Ureter (tissue), 1 donor: ENCODE data around the genes SLC4A10, FIGN, SPC25 and G6PC2.

DNA sequence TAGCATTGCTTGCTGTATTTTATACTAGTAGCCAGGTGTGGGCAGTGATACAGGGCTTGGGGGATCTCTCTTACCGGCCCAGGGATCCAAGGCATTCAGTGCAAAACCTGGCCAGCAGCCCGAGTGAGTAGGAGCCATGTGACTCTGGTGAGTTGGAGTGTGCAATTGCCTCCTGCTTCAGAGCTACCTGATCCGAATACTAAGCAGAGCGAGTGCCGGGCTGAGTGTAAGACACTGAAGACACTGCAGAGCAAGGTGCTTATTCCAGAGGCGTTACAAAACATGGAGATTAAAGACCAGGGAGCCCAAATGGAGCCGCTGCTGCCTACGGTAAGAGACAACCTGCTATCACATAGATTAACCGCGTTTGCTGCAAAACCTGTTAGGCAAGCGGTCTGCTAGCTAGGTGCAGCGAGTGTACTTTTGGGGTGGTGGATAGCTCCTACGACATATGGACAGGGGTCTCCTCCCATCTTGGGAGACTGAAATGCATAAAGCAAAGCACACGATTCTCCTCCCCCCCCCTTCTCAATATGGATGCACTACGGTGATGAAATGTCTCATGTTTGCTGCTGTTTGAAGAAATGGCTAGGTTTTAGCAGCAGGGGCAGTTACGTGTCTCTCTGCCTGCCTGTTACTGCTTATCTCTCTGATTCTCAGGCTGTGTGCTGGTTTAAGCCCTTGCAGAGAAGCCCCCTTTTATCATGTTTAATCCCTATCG lies at the start of gene SLC4A10:
Gene SLC4A10 (plus strand): TSS at position 180 of the 721 bp plus-strand sequence.
- PRO-cap: no peak

DNA sequence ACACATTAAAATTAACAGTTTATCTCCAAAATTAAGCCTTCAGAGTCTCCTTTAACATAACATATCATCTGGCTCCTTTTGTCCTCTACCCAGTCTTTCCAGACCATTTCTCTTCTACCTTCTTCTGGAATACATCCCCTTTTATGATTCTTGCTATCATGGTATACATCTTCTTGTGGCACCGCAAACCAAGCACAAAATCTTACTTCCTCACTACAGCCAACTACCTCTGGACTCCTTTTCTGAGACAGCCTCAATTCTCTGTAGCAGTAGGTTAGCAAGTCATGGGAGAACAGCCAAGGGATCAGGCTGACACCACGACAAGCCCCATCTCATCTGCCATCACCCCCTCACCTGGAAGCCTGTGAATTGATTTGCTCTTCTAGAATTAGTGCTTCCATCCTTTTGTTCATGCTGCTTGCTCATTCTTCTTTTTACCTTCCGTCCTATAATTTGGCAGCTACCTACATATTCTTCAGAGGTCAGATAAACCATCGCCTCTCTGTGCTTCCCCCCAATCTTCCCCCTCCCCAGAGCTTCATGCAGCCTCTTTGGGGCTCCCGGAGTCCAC lies 55.5 kb downstream of the FIGN start:
- PRO-cap: no peak

- PRO-cap: no peak
Observed at GRCh38 chr2:163690390-163691266, 45.2 kb downstream of the FIGN start.

DNA sequence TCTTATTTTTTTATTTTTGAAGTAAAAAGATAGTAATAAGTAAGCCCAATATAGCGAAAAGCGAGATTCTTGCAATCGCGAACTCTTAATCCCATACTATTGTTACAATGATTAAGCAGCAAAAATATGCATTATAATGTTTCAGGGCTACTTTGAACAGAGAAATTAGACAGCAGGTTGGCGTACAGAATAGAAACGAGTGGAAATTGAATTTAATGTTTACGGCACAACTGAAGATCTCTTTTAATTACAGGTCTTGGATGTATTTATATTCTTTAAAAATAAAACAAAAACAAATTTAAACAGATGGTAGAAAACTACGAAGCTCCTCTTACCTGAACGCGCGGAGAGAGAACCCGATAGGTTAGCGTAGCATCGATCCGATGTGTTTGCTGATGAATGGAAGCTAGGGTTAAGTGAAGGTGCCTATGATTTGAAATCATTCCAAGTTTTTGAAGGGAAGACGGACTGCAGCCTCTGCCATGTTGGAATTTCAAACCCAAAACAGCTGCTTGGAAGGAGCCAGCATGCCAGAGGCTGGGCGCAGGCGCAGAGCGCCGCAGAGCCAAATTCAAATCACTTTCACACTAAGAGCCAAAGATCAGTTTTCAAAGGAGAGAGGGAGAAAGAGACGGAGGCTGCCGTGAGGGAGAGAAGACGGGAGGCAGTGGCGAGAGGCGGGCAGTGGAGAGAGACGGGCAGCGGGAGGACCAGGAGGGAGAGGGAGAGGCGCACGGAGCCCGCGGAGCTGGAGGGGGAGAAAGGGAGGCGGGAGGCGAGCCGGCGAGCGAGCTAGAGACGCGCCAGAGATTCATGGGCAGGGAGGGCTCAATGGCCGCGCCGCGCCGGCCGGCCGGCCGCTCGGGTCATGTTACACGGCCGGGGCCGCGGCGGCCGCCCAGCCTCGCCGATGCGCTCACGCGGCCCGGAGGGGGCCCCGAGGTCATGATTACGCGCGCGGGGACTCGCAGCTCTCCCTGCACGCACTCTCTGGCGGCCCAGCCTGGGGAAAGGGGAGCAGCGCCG lies at the start of gene FIGN:
Gene FIGN (minus strand): TSS at position 506 of the 1,026 bp plus-strand sequence.
- PRO-cap: bidirectional peak, plus-strand start at position 611 of the sequence, minus-strand start at position 505 of the sequence

- PRO-cap: no peak
Observed at GRCh38 chr2:164652340-164652958, 31.2 kb upstream of the GRB14 start.

DNA sequence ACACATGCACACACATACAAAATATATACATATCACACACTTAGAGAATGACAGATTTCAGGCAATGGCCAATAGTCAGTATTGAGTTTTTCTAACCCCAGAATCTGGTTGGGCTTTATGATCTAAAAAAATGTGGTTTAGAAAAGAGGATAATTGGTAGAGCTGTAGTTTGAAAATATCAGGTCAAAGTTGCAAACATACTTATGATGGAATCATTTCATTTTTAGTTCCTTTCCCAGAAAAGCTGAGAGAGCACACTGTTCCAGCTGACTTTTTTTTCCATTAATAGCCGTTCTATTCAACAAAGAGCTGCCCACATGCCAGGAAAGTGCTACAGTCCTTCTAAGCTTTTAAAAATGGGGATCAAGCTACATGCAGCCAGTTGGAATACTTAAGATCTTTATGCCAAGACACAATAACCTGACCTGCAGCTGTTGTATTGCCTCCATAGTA lies 111.6 kb downstream of the GALNT3 start:
- PRO-cap: no peak

- PRO-cap: no peak
Observed at GRCh38 chr2:165803181-165803524, 9.1 kb upstream of the GALNT3 start.

DNA sequence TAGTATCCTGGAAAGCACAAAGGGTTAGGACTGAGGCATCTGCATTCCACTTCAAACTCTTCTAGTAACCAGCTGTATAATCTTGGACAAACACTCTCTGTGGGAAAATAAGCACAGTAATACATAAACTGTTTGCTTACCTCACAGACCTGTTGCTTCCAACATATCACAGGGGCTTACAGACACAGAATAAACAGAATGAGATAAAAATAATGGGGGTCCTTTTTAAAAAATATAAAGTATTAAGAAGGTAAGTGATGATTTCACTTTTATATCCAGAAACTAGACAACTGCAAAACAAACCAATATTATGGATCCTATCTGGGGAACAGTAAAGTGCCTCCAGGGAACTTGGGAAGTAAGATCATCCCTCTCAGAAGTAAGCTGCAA lies 49.0 kb downstream of the TTC21B start:
- PRO-cap: no peak

GRCh38 chr2:165956872-165957647 lies 3.5 kb upstream of the TTC21B start:
- PRO-cap: no peak

- PRO-cap: no peak
Observed at GRCh38 chr2:166239412-166239956, 111.7 kb upstream of the SCN1A start.

DNA sequence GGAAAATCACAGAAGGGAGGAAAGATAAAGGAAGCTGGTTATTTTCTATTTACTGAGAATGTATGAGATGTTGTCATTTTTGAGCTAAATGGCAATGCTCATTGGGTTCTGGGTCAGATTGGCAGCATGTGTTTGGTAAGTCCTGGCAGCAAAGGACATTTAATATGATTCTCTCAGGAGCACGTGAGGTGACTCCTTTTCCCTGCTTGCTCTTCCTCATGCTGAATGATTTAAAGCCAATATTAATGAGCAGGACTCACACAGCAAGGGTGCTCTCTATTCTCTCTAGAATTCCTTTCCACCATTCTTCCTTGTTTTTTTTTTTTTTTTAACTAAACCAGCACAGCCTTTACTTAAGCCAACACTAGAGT lies 106.3 kb upstream of the B3GALT1 start:
- PRO-cap: no peak

- PRO-cap: no peak
Observed at GRCh38 chr2:167940826-167941619, 306.4 kb downstream of the STK39 start.

- PRO-cap: no peak
Observed at GRCh38 chr2:168082189-168082970, 165.0 kb downstream of the STK39 start.

DNA sequence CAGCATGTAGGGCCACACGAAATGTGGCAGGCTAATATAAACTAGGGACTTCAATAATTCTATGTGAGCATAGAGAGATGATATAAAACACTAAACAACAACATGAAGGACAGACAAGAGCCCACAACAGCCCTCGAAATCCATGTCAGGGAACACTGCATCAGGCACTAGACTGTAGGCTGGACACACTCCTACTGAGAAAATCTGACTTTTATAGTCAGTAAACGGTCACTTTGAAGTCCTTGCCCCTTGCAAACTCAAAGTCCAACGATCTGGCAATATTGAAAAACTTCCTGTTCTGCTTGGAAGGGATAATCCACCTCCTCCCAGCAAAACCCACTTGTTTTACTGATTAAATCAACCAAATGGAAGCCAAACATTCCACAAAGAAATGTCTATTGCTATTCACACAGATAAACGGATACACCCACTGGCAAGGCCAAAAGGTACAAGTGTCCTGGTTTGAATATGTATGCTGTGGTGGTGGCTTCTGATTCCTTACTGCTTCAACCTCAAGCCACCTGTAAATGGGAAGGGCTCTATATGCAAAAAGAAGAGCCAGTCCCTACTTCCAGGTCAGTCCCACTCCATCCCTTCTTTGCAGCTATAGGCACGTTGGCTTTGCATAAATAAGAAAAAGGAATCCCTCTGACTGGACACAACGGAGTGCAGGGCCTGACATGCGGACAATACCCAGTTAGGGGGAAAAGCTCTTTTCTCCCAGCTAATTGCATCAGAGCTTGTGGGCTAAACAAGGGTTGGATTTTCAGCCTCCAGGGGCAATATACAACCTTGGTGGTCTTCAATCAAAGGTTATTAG lies 56.6 kb downstream of the STK39 start:
- PRO-cap: no peak

DNA sequence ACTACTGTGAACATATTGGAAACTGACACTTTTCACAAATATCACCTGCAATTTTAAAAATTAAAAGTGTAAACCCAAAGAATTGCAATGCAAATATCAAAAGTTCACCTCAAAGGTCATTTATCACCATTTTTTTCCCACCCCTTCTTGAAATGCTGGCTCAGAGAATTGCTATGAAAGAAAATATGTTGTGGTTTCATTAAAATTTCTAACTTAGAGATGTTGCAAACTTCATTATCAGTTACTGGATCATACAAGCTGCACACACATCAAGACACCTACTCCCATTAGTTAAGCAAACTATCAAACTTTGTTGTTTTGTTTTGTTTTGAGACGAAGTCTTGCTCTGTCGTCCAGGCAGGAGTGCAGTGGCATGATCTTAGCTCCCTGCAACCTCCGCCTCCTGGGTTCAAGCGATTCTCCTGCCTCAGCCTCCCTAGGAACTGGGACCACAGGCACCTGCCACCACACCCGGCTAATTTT lies 37.1 kb downstream of the STK39 start:
- PRO-cap: no peak

GRCh38 chr2:168490899-168491456 lies 34.9 kb downstream of the CERS6 start:
- PRO-cap: no peak

DNA sequence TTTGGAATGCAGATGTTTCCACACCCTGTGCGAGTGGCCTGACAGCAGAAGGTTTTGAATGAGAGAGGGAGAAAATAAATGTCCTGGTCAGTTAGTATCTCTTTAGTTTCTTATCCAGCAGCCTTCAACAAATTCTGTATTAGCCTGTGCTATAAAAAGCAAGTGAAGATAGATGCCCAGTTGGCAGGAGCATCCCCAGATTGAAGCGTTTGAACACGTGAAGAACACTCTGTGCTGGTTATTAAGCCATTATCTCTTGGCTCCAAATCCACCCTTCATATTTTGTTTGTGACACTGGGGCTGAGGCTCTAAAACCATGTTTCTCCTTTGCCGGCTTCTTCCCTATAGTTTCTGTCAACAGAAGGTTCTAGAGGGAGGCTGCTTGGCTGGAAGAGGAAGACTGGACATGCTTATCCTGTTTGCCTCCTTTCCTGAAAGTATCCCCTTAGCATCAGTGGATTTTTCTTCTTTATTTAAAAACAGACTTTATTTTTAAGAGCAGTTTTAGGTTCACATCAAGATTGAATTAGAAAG lies 70.7 kb downstream of the CERS6 start:
- PRO-cap: no peak

- PRO-cap: no peak
Observed at GRCh38 chr2:168772314-168773281, 29.8 kb upstream of the NOSTRIN start.

GRCh38 chr2:168890047-168890883 lies at the start of gene SPC25:
SPC25 (minus strand) TSS chr2:168890430.
- PRO-cap: no peak

DNA sequence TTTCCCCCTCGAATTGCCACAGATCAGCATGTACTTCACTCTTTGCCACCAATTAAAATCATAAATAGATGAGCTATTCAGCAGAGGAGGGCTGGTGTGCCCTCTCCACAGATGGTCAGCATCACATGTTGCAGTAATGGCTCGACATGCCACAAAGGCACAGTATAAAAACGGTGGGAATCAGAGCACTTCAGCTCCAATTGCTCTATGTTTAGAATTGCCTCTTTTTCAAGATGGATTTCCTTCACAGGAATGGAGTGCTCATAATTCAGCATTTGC lies at the start of gene G6PC2:
Gene G6PC2 (plus strand): TSS at position 193 of the 279 bp plus-strand sequence.
- PRO-cap: no peak